ENCODE measurements around a stretch of chr12.

DNA sequence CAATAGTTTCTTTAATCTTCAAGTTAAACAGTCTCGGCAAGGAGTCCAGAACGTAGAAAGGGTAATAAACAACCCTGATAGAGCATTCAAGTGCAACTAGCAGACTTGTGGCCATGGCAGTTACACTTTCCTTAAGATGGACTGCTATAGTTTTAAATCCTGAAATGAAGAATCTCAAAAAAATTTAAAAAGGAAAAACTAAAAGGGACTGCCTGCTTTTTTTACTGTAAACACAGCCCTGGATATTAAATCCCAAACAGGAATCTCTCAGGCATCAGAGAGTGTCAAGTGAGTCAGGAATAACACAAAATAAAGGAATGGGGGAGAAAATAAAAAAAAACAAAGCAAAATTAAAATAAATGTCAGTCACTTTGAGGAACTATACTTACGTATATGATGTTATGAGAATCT is 53.9 kb downstream of the ZFC3H1 start:
- CAGE, long polyA plus RNA = no peak
- RRBS = no CpG with 5 or more reads among the region's 3 CpGs

GRCh38 chr12:71661897-71662758 is 1.5 kb downstream of the ZFC3H1 start:
- CAGE, long polyA plus RNA = no peak
- RRBS = no CpG with 5 or more reads among the region's 9 CpGs

- CAGE, long polyA plus RNA = no peak
- RRBS = no CpG with 5 or more reads among the region's 1 CpG
These were observed 8.5 kb downstream of the TMEM19 start for GRCh38 chr12:71694214-71695006.

DNA sequence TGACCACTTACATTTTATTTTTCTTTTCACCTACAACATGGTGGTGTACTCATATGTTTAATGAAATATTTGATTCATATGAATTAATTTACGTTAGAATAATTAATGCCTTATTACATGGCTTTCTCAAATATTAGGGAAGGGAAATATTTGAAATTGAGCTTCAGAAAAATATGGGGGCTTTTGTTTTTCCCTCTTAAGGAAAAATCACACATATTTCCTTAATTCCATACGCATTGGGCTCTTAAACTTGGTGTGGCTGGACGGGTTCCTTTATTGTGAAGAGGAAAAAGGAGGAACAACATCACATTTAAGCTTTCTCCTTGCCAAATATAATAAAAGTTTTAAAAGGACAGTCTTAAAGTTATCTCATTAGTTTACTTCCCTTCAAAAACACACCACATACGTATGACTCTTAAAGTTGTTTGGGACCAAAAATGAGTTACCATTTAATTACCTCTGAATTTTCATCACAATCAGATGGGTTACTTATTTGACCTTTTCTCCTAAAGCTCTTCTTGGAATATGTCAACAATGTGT is 16.2 kb downstream of the RAB21 start:
- CAGE, long polyA plus RNA = no peak
- RRBS = no CpG with 5 or more reads among the region's 4 CpGs

- CAGE, long polyA plus RNA = no peak
- RRBS = no CpG with 5 or more reads among the region's 3 CpGs
These were observed 1069.3 kb downstream of the TRHDE start for GRCh38 chr12:73341560-73341812.

DNA sequence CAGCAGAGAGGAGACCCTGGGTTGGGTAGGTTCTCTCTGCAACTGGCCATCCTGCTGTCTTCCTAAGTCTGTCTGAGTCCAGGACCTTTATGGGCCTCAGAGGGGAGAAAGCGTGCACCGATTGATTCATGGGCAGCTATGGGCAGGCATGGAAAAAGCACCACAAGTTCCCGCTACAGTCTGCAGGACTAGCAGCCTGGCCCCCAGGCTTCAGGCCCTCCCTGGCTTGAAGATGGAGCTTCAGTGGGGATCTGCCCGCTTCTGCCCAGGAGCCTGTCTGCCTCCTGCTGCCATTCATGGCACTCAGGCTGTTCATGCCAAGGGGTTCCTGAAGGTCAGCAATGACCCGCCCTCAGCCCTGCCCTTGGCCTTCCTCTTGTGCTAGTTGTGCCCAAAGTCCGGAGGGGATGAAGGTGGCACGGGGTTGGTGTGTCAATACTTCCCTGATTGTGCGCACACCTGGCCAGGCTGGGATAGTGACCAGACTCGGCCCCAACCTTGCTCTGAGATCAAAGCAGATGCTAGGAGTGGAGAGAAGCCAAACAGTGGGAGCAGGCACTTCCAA is 224.1 kb downstream of the KCNC2 start:
- CAGE, long polyA plus RNA = no peak
- RRBS = no CpG with 5 or more reads among the region's 9 CpGs

- CAGE, long polyA plus RNA = no peak
- RRBS = no CpG with 5 or more reads among the region's 4 CpGs
These were observed 2.1 kb downstream of the GLIPR1 start for GRCh38 chr12:75482687-75483034.

- CAGE, long polyA plus RNA = no peak
- RRBS = no CpG with 5 or more reads among the region's 4 CpGs
These were observed 195.4 kb upstream of the KRR1 start for GRCh38 chr12:75706717-75707239.

DNA sequence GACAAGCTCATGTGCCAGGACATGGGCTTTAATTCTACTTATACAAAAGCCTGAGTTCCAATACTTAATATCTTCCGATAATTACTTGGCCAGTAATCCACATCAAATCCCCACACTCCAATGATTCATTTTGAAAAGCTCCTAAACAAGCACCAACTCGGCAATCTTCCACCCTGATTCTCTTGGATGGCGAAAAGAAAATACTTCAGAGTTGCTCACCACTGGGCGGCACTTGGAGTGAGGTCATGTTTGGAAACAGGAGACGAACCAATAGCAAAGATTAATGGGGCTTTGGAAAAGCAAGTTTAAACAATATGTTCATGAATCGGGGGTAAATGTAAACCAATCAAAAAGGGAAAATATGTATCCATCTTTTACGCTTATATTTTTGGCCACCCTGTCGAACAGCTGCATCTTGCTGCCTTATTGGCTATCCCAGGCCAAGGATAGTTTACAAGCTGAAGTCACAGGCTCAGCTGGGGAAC is 263.7 kb downstream of the NAP1L1 start:
- CAGE, long polyA plus RNA = no peak
- RRBS = no CpG with 5 or more reads among the region's 8 CpGs

- CAGE, long polyA plus RNA = no peak
- RRBS = no CpG with 5 or more reads among the region's 3 CpGs
These were observed 24.9 kb upstream of the BBS10 start for GRCh38 chr12:76372951-76373605.

DNA sequence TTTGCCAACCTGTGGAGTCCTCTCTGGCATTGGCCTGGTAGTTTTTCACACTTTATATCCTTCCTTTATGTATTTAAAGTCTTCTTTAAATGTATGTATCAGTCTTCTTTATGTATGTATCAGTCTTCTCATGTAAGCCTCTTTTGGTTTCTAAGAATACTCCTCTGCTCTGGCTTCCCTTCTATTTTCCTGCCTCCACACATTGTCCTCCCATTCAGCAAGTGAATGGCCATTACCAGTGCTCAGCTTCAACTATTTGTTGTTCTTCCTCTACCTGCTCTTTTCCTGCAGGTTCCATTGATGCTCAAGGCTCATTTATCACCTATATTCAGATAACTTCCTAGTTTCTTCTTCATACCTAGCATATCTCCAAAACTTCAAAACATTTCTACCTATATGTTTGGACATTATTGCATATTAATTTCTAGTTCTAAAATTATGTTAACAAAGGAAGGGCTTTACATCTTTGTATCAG is 92.5 kb downstream of the OSBPL8 start:
- CAGE, long polyA plus RNA = no peak

- CAGE, long polyA plus RNA = no peak
- RRBS = no CpG with 5 or more reads among the region's 5 CpGs
These were observed 26.3 kb downstream of the OSBPL8 start for GRCh38 chr12:76533228-76533788.

DNA sequence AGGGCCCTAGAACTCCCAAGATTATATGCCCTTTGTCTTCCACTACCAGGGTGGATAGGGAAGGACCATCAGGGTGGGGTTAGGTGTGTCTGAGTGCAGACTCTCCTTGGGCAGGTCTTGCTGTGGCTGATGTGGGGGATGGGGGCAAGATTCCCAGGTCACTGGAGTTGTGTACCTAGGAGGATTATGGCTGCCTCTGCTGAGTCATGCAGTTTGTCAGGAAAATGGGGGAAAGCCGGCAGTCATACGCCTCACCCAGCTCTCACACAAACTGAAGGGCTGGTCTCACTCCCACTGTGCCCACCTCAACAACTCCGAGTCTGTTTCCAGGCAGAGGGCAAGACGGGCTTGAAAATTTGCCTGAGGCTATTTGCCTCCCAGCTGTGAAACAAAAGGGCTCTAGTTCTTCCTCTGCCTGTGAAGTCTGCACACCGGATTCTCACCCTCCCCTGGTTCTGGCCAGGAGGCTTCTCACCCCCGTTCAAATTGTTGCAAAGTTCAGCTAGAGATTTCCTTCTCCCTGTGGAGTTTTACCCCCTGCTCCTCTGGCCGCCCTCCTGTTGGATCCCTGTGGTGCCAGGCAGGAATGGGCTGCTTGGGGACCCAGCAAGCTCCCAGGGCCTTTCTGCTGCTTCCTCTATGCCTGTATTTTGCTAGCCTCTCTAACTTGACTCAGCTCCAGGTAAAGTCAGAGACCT is 24.7 kb upstream of the ZDHHC17 start:
- CAGE, long polyA plus RNA = no peak
- RRBS = no CpG with 5 or more reads among the region's 7 CpGs

- CAGE, long polyA plus RNA = no peak
- RRBS = no CpG with 5 or more reads among the region's 7 CpGs
These were observed 12.1 kb downstream of the CSRP2 start for GRCh38 chr12:76866733-76867075.

- CAGE, long polyA plus RNA = no peak
- RRBS = no CpG with 5 or more reads among the region's 1 CpG
These were observed 323.1 kb upstream of the NAV3 start for GRCh38 chr12:77507625-77507865.

DNA sequence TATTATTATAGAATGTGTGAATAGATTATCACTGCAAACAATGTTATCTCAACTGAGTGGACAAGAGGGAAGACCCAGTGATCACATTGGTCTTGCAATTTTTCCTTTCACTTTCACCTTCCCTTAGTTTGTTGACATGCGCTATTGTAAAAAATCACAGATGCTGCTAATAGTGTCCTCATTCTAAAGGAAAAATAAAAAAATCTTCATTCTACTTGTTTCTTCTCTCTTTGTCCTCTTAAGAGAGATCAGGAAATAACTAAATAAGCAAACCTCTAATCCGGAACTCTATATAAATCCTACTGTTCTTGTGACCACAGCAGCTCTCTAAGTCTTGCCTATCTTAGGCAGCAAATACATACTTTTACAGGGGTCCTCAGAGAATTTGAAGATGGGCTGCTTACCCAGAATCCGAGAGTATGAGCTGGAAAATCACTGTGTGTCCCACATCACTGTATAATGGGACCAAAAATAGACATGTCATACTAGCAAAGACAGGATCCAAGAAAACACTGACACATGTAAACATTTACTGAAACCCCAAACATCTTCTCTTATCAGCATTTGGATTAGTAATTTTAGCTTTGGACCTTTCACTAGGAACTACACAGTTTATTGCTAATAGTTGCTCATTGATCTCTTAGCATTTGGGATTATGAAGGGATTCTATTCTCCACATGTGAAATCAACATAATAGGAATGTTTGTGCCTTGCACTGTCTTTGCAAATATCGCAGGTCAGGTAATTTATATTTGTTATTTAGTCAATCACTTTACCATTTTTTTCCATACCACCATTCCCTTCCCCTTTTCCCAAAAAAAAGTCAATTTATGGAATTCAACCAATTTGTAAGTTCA is 257.9 kb downstream of the NAV3 start:
- CAGE, long polyA plus RNA = no peak
- RRBS = no CpG with 5 or more reads among the region's 4 CpGs

GRCh38 chr12:79415702-79416015 is 275.1 kb downstream of the PAWR start:
- CAGE, long polyA plus RNA = no peak
- RRBS = no CpG with 5 or more reads among the region's 2 CpGs

DNA sequence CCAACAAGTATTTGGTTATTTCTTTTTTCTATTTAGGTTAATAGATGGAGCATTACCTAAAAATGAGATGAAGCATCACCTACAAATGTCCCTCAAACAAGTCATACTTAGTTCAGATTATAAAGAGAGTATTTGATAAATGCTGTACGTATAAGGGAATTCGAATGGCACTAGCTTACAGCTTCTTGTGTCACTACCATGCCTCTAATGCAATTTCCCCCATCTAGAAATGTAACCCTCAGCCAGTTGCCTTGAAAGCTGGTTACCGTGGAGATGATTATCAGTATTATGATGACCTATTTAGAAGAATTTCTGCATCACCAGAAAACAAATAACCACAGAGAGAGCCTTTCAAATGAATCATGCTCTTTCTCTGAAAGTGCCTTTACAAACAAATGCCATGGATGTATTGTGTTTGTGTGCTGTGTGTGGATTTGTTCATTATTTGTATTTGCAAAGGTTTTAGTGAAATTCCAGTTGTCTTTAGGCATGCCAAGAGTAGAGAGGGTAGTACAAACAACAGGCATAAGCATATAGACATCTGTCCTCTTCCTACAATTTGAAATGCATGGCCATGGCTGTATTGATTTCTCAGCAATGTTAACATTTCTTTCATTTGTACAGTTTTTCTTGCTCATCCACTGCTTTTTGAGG is 266.7 kb downstream of the PAWR start:
- CAGE, long polyA plus RNA = no peak
- RRBS = no CpG with 5 or more reads among the region's 3 CpGs

GRCh38 chr12:79605092-79605373 is 85.7 kb downstream of the PAWR start:
- CAGE, long polyA plus RNA = no peak
- RRBS = no CpG with 5 or more reads among the region's 1 CpG

DNA sequence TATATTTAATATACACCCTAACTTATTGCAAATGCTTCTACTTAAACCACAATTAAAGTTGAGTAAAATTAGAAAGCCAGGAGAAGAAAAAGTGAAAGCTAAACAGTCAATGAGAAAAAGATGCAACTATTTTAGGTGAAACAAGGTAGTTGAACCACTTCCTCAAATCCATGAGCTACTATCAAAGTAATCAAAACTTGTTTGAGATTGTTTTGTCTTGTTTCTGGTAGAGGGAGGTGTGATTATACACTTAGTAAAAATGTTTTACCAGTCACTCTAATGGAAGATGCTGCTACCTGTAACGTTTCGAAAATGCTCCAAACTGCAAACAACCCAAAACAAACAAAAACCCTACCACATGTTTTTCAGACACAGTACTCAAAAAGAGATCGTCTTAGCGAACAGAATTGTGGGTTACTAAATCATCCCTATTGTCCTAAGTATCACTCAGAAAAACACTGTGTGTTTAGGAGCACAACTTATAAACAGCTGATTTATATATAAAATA is 2.0 kb downstream of the PAWR start:
- CAGE, long polyA plus RNA = no peak
- RRBS = no CpG with 5 or more reads among the region's 4 CpGs